SP-49 (cell line): ENCODE data around the genes PGGHG and IFITM1.

GRCh38 chr11:223921-224231, 12.3 kb downstream of the SIRT3 start:
- PRO-cap: no peak

DNA sequence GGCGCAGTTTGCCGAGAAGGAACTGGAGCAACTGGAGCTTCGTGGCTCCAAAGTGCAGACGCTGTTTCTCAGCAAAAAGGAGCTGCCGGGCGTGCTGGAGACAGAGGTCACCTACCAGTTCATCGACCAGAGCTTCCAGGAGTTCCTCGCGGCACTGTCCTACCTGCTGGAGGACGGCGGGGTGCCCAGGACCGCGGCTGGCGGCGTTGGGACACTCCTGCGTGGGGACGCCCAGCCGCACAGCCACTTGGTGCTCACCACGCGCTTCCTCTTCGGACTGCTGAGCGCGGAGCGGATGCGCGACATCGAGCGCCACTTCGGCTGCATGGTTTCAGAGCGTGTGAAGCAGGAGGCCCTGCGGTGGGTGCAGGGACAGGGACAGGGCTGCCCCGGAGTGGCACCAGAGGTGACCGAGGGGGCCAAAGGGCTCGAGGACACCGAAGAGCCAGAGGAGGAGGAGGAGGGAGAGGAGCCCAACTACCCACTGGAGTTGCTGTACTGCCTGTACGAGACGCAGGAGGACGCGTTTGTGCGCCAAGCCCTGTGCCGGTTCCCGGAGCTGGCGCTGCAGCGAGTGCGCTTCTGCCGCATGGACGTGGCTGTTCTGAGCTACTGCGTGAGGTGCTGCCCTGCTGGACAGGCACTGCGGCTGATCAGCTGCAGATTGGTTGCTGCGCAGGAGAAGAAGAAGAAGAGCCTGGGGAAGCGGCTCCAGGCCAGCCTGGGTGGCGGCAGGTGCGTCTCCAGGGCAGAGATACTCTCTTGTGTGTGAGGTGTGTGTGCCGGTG, 3.1 kb downstream of the NLRP6 start:
- PRO-cap: no peak

DNA sequence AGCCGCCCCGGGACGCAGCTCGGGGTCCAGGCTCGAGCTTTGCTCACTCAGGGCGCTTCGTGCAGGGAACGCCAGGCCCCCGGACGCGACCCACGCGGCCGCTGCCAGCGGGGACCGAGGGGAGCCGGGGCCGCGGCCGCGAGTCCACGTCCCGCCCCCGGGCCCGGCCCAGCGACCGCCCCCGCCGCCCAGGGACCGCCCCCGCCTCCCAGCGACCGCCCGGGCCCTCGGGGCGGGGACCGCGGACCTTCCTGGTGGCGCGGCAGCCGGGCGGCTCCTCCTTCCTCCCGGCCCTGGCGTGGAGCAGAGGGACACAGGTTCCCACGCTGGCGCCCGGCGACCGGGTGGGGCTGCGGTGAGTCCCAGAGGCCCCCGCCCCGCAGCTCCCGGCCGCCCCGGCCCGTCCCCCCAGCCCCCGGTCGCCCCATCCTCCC, at the start of gene PGGHG:
PGGHG (plus strand) TSS at position 242 of the 434 bp plus-strand sequence.
- PRO-cap: bidirectional peak, plus-strand start at position 242 of the sequence, minus-strand start at position 103 of the sequence

- PRO-cap: no peak
These were observed 698 bp upstream of the IFITM1 start for GRCh38 chr11:313120-313563.

GRCh38 chr11:313788-314823, at the start of gene IFITM1:
IFITM1 (plus strand) TSS chr11:314040.
- PRO-cap: unidirectional peak, plus-strand start at chr11:314040

GRCh38 chr11:326948-328153, 6.7 kb upstream of the IFITM3 start:
- PRO-cap: no peak

DNA sequence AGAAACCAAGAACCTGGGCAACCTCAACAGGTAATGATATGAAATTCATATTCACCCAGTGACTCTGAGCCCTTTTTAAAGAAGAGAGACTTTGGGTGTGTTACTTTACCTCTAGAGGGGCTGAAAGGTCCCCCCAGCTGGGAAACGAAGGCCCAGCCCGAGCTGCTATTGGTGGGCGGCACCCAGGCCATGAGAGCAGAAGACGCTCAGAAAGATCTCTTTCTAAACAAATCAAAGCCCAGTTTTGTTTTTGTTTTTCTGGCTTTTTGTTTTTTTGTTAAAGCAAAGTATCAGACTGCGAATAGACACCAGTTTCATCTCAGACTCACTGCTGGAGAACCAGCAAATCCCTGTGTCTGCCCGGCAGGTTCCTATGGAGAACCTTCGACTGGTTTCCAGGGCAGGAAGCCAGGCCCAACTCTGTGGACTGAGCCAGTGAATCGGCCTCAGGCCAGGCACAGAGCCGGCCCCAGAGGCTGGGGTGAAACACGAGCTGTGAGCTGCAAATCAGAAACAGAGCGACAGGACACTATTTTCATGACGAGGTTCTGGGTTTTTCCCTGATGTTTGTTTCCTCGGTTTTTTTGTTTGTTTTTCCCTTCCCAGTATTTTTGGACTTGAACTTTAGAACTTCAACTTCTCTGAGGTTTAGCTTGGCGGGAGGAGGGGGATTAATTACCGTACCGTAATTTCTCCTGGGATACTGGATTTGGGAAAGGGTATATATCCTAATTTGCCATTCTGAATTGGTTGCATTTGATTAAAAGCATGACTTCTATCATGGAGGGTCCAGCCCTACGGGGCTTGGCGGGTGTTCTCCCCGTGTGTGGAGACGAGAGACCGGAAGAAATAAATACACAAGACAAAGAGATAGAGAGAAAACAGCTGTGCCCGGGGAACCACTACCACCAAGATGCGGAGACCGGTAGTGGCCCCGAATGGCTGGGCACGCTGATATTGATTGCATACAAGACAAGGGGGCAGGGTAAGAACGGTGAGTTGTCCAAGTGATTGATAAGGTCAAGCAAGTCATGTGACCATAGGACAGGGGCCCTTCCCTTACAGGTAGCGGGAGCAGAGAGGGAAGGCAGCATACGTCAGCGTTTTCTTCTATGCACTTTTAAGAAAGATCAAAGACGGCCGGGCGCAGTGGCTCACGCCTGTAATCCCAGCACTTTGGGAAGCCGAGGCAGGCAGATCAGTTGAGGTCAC, 15.8 kb upstream of the B4GALNT4 start:
- PRO-cap: no peak

- PRO-cap: no peak
These were observed 585 bp downstream of the PKP3 start for GRCh38 chr11:394455-395133.

- PRO-cap: no peak
These were observed 10.4 kb downstream of the PKP3 start for GRCh38 chr11:404280-404917.

DNA sequence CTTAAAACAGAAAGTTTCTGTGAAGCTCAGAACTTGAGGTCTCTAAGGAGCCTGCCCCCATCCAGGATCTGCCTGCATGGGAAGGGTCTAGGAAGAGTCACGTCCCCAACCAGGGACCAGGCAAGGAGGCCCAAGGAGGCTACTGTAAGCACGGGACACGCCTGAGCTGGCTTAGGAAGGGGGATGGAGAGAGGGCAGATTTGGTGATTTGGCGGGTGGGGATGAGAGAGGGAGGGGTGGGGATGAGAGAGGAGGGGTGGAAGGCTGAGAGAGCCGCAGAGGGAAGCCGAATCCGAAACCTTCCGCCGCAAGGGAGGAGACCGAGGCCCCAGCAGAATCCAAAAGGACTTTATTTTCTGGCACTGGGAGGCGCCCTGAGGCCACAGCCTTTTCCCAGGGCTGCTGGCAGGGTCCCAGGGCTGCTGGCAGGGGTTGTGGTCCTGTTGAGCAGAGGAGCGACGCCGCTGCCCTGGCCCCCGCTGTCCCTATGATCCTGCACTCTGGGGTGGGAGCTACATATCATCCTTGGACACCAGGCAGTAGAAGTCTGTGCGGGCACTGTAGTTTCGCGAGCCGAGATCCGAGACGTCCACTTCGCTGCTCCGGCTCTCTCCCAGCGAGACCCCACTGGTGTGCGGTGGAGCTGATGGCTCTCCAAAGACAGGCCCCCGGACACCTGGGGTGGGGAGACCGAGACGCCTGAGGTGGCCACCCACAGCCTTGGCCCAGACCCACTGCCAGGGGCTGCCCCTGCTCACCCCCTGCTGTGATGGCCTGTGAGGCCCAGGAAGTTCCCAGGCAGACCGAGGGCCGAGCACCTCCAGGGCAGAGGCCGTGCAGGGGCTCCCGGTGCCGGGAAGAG, 9.2 kb downstream of the SIGIRR start:
- PRO-cap: no peak

DNA sequence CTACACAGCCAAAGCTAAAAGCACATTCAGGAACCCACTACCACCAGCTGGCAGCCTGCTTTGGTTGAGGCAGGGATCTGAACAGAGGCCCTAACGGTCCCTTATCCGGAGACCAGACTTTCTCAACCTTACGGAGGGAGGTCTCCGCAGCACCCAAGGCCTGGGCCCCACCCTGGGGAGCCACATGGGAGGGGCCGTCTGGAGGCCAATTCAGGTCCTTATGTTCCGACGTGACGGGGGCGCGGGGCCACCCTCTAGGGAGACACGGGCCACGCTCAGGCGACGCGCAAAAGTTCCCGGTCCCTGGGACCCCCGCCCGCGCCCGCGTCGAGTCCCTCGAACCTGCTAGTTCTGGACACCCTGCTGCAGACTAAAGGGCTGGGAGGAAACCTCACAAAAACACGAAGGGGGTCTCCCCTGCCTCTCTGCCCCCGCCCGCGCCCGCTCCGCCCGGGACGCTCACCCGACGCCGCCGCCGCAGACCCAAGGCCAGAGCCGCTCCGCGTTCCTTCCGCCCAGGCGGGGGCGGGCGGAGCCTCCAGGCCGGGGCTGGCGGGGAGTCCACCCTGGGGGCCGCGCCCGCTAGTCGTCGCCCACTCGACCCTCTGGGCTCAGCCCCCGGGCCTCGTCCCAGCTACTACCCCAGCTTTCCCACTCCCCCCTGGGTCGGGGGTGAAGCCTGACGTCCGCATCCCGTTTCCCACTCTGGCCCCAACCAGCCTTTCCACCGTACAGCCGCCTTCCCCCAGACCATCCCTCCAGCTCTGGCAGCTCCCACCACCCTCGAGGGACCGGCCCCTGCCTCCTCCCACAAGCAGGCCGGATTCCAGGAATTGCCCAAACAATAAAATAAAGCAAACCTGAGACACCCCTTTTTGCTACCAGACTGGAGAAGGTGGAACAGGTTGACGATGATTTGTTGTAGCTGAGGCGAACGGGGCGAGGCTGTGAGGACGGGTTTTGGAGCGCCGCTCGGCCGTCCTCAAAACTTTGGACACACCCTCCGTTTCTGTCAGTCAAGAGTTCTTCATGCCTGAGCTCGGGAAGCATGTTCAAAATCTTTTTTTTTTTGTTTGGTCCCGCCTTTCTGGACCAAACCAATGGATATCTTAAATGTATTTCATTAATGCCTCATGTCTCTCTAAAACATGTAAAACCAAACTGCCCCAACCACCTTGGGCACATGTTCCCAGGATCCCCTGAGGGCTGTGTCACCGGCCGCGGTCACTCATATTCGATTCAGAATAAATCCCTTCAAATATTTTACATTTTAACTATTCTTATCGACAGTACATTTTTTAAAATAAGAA, 2.6 kb downstream of the RNH1 start:
- PRO-cap: no peak

DNA sequence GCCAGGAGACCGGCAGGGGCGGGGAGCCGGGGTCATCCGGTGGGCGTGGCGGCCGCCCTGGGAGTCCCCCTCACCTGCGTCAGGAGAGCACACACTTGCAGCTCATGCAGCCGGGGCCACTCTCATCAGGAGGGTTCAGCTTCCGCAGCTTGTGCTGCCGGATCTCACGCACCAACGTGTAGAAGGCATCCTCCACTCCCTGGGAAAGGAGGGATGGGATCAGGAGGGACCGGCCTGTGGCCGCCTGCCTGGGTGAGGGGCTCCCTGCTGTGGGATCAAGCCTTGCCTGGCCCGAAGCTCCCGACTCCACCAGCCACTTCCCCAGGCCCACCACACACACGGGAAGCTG, 2.8 kb downstream of the HRAS start:
- PRO-cap: no peak

- PRO-cap: no peak
These were observed 14.2 kb downstream of the IRF7 start for GRCh38 chr11:601344-602056.

DNA sequence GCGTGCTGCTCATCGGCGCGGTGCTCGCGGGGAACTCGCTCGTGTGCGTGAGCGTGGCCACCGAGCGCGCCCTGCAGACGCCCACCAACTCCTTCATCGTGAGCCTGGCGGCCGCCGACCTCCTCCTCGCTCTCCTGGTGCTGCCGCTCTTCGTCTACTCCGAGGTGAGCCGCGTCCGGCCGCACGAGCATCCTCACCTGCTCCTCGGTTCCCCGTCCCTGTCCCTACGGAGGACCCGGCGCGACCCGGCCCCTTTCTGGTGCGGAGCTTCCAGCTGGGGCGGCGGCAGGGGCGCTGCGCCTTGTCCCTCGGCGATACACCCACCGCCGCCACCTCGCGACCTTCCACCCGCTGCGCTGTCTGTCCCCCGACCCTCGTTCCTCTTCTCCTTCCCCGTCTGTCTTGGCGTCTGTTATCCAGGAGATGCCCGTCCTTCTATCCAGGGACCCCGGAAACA, 385 bp downstream of the DRD4 start:
- PRO-cap: no peak

DNA sequence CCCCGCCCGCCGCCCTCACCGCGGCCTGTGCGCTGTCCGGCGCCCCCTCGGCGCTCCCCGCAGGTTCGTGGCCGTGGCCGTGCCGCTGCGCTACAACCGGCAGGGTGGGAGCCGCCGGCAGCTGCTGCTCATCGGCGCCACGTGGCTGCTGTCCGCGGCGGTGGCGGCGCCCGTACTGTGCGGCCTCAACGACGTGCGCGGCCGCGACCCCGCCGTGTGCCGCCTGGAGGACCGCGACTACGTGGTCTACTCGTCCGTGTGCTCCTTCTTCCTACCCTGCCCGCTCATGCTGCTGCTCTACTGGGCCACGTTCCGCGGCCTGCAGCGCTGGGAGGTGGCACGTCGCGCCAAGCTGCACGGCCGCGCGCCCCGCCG, 2.5 kb downstream of the DRD4 start:
- PRO-cap: no peak

GRCh38 chr11:646164-646751, 9.2 kb downstream of the DRD4 start:
- PRO-cap: no peak

- PRO-cap: no peak
These were observed 15.3 kb downstream of the DEAF1 start for GRCh38 chr11:679496-680384.

- PRO-cap: no peak
These were observed 1.6 kb downstream of the DEAF1 start for GRCh38 chr11:693202-694064.

GRCh38 chr11:764201-765336, 12.7 kb downstream of the GATD1 start:
- PRO-cap: no peak

GRCh38 chr11:794614-795775, 3.1 kb downstream of the SLC25A22 start:
- PRO-cap: no peak